ENCODE measurements around a stretch of chr21.

DNA sequence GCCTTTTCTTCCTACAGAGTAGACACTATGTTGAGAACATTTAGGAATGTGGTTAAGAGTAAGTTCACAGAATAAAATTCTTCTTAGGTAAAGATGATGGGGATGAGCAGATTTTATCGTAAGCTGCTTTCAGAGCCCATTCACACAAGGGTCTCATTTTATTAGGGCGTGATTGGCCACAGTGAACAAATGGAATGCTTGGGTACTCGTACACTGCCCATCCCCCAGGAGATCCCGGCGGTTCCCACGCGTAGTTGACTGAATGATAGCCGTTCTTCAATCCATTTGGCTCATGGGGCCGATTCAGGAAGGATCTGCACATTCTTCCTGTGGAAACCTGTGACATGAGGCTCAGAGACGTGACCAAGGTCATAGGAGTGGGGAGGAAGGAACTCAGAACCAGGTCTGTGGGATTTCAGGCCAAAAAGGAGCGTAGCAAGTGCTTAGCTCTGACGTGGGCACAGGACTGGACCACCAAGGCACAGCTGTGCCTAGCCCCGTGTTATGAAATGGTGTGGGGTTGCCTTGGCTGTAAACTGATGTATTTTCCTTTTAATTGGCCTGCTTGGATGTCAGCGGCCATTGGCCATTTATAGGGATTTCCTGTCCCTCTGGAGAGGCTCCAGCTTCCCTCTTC lies 11.7 kb downstream of the ABCG1 start:
- RRBS, 2 experiments: no CpG with 5 or more reads among the region's 14 CpGs

- RRBS, 2 experiments: 73 to 80% methylated on average over 4 to 9 of the region's 26 CpGs
Measured at GRCh38 chr21:42278946-42279669, 36.1 kb downstream of the TFF3 start.

DNA sequence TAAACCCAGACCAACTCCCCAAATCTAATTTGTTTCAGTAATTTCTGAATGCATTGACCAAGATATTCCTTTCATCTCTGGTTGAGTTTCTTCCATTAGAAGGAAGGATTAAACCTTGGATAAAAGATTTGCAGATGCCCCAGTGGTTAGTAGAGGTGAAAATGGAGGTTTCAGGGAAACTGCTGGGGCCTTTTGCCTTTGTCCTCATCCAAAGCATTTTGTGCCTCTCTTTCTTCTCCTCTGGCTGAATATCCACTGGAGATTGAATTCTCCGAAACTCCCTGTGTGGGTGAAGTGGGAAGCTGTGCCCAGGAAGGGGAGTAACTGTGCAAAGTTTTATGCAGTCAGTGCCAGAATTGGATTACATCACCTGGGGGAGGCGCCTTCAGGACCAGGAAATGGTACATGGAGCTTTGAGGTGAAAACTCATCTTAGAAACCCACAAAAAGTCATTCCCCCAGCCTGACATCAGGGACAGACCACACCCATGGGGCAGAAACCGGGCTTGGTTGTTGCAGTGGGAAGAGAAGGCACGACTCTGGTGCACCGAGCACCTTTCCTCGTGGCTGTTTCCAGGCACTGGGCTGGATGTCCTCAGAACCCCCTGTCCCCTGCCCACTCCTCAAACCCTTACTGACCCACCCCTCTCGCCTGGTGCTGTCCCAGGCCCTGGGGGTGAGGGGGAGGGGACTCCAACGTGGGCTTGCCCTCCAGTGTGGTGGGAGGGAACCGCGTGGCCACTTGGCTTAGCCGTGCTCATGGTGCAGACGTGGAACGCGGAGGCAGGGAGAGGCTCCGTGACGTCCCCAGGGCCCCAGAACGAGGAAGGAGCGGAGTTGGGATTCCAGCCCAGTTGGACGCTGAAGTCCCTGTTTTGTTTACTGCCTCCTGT lies 15.8 kb downstream of the TFF3 start:
- RRBS, 2 experiments: no CpG with 5 or more reads among the region's 19 CpGs

DNA sequence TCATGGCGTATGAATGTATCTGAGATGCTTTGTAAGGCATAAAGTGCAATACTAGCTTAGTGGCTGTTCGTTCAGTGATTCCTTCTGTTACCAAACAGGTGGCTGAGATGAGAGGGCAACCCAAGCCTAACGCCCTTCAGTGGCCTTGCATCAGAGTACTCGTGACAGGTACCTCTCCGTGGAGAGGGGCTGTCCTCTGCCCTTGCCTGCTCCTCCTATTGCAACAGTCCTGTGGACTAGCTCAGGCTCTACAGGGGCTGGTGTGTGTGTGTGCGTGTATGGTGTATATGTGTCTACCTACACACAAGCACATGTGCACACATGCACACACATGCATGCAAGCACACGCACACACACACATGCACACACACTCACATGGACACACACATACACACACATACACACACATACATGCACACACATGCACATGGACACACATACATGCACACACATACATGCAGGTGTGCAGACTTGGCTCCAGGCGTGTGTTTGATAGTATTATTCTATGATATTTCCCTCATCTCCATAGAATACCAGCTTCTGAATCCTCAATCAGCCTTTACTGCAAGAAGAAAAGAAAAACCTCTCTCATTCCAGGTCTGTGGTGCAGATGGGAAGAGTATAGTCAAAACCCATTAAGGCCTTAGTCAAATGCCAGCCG lies 15.1 kb downstream of the TFF3 start:
- RRBS, 2 experiments: no CpG with 5 or more reads among the region's 9 CpGs

GRCh38 chr21:42301138-42301678 lies 14.0 kb downstream of the TFF3 start:
- RRBS, 2 experiments: 60 to 76% methylated on average over 2 of the region's 20 CpGs

- RRBS, 2 experiments: 67 to 70% methylated on average over 3 of the region's 32 CpGs
Measured at GRCh38 chr21:42309871-42310978, 5.0 kb downstream of the TFF3 start.

DNA sequence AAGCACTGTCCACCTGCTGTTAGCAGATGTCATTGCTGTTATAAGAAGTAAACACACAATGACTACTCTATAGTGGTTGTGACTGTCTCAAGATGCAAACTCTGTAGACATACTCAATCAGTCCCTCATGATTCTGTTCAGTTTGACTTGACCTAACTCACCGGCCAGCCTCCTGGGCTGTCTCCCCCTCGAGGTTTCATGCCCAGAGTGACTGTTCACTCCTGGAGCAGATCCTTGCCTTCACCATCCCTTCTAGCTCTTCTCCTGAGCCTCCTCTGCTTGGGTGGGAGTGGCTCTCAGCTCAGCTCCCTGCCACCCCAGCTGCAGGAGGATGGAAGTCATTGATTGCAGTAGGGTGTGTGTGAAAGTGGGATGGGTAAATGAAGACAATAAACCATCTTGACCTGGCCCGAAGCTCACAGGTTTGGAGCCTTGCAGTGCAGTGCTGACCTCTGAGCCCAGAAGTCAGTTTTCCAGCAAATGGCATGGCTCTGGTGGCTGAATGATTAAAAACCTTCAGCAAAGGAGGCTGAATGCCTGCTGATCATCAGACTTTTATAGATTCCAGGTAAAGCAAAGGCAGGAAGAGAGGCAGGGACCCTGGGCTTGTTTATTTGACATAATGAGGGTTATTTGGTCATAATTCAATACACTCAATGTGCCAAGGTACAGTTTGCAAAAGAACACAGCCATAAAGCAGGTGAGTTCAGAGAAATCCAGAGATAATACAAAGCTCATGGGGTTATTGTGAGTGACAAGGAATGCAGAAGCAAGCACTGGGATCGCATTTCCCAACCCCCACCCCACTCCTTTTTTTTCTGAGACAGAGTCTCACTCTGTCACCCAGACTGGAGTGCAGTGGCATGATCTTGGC lies 17.5 kb upstream of the TFF3 start:
- RRBS, 2 experiments: no CpG with 5 or more reads among the region's 4 CpGs

DNA sequence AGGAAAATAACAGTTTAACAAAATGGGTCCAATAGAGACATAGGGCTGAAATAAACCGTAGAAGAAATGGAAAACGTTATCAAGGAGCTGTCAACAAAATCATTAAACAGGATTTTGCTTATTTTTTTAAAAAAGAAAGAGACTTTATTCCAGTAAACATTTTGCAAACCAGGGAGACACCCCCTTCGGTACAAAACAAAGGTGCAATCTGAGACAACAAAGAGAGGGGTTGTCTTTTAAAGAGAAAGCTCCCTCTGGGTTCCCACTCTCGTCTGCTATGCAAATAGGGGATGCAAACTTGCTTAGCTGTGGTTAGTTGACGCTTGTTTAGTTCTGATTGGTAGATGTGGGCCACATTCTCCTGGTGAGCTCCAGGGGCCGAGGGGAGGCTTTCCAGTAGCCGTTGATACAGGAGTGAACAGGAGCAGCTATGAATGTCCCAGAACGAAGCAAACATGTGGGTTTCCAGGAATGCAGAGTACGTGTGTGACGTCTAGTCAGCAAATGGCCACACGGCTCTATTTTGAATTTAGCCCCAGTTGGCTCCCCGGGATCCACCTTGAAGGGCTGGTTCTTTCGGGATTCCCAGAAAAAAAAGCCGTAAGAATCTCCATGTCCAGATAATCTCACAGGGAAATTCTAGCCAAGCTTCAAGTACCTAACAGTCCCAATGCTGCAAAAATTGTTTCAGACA lies 14.8 kb downstream of the TFF2 start:
- RRBS, 2 experiments: no CpG with 5 or more reads among the region's 14 CpGs

DNA sequence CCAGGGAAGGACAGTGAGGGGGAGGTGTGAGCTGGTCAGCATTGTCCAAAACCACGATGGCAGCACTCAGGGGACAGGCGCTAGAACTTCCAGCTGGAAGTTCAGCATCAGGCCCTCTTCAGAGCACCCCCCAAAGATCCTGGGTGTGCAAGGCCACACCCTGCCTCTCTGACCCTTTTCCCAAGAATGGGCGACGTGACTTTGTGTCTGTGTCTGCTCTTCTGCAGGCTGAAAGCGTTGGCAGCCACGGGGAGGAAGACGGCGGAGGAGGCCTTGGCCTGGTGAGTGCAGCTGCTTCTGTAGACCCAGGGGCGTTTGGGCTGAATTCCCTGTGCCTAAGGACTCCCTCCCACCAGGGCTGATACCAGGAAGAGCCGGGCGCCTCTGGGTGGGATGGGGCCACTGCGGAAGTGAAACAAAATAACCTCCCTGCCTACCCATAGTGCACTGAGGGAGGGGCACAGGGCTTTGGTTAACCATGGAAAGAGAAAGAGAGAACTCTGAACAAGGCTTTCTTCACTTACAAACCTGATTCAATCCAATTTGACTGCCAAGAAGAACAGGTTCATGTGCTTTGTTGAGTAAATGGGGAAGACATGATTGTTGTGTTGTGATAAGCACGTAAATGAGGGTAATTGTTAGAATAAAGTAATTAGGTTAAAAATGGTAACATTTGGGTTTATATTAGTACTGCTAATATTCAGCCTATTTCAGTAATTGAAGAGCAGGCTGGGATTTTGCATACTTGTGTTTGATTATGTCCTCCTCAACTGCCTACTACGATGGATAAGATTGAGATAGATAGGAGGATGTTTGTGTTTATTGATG lies 2.6 kb downstream of the UBASH3A start:
- RRBS, 2 experiments: no CpG with 5 or more reads among the region's 14 CpGs

DNA sequence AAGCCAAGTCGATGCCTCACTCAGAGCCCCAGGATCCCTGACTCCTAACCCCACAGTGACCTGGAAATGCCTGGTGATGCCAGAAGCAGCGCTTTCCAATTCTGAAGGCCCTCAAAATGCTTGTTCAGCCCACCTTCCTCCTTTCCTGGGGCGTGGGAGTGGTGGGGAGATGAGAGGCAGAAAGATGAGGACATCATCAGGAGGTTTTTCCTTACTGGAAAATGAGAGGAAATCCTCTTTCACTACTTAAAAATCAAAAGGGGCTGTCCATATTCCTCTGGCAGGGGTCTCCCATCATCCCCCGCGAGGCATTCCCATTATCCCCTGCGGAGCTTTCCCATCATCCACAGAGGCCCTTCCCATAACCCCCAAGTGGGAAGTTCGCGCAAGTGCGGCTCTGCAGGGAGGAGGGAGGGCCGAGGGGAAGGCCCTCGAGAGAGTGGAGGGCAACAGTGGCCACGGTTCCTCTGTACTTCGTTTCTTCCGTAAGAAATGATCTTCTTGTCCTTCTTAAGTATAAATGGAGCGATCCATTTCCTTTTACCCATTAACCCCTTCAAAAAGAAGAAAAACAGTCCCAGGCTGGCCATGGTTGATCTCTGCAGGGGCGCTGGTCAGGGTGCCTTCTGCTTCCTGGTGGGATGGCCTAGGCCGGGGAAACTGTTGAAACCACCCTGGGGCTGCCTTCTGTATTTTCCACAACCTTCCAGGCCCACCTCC lies 3.4 kb upstream of the RSPH1 start:
- RRBS, 2 experiments: no CpG with 5 or more reads among the region's 17 CpGs

GRCh38 chr21:42539108-42539852 lies 25.6 kb downstream of the SLC37A1 start:
- RRBS, 2 experiments: no CpG with 5 or more reads among the region's 21 CpGs

DNA sequence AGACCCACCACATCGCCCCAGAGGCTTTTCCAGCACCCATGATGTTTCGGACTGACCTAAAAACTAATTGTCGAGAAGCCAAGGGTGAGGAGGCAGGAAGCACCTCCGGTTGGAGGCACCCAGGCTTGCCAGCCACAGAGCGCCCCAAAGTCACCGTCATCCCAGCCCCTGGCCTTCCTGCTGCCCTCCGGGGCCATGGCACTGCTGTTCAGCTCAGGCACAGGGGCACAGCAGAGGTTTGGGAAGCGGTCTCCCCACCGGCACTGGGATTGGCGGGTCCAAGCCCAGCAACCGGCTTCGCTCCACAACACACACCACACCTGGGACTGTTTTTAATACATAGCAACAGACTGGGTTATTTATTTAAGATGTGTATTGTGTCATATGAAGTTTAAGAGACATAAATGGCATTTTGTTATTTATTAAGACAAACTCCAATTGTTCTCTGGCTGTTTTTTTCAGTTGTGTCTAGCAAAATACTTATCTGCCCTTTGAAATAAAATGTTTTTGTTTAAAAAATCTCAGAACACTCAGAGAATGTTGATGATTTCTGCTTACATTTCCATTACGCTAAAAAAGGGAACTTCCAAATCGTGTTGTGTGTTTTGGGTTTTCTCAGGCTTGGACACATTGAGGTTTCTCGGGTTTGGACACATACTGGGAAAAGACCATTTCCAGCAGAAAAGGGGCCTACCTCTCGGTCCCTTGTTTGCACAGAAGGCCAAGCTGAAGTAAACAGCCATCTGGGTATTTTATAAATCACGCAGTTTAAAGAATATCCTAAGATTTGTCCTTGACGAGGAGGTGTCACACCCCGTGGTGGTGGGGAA lies 67.5 kb downstream of the SLC37A1 start:
- RRBS, 2 experiments: 77 to 88% methylated on average over 6 of the region's 19 CpGs

DNA sequence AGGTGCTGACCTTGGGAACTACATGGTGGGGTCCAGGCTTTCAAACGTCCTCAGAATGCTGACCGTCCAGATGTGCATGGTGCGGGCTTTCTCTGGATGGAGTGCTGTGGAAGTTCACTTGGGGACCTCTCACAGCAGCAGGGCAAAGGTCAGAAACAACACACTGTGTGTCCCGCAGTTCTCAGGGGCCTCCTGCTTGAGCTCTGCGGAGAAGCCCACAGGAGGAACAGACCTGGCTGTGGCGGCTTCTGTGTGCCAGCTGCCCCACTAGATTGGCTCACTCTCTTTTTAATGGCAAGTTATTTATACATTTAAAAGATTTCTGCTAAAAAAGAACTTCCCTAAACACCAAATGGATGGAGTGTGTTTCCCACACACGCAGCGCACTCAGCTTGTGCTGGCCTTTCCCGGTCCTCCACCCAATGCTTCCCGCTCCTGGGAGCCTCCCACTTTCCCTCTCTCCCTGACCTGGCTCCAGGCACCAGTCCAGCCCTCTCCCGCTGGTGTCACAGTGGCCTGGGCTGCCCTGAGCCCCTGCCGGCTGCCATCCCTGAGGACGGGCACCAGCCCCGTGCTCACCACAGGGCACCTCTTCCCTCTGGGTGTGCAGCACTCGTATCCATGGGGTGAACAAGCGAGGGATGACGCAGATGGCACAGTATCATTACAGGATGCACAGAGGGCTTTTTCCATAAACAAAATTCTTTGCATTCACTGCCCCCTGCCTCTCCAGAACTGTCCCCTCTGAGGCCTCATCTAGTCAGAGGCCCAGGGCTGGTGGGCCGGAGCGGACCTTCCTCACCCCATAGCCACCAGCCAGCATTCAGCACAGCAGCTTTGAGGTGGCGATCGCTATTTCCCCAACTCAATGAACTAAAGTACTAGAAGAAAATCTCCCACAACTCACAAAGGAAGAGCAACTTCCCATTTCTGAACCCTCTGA lies 68.4 kb downstream of the SLC37A1 start:
- RRBS, 2 experiments: no CpG with 5 or more reads among the region's 21 CpGs

DNA sequence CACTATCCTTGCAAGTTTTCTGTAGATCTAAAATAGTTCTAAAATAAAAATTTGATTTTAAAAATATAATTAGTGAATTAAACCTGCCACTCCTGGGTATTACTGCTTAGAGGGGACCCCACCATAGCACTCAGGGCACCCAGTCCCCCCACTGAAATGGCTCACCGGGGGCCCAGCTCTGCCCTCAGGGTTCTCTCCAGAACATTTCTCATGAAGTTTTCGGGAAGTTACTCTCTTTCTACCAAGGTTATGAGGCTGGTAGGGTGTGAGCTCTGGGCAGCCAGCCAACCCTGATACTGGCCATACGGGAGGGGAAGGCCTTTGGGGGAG lies 13.0 kb upstream of the PDE9A start:
- RRBS, 2 experiments: no CpG with 5 or more reads among the region's 3 CpGs

DNA sequence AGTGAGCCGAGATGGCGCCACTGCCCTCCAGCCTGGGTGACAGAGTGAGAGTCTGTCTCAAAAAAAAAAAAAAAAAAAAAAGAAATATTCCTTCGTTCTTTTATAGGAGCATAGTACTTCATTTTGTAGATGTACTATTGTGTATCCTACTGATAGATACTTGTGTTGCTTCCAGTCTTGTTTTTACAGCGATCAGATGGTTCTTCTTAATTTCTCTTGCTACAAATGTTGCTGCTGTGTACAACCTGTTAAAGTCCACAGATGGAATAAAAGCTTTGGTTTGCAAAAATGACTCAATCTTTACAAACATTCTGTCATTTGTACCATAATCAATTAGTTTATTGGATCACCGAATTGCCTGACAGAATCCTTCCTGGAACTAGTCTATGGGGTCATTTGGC lies 66.2 kb downstream of the PDE9A start:
- RRBS, 2 experiments: no CpG with 5 or more reads among the region's 5 CpGs

GRCh38 chr21:42724134-42724894 lies 70.9 kb downstream of the PDE9A start:
- RRBS, 2 experiments: no CpG with 5 or more reads among the region's 14 CpGs

DNA sequence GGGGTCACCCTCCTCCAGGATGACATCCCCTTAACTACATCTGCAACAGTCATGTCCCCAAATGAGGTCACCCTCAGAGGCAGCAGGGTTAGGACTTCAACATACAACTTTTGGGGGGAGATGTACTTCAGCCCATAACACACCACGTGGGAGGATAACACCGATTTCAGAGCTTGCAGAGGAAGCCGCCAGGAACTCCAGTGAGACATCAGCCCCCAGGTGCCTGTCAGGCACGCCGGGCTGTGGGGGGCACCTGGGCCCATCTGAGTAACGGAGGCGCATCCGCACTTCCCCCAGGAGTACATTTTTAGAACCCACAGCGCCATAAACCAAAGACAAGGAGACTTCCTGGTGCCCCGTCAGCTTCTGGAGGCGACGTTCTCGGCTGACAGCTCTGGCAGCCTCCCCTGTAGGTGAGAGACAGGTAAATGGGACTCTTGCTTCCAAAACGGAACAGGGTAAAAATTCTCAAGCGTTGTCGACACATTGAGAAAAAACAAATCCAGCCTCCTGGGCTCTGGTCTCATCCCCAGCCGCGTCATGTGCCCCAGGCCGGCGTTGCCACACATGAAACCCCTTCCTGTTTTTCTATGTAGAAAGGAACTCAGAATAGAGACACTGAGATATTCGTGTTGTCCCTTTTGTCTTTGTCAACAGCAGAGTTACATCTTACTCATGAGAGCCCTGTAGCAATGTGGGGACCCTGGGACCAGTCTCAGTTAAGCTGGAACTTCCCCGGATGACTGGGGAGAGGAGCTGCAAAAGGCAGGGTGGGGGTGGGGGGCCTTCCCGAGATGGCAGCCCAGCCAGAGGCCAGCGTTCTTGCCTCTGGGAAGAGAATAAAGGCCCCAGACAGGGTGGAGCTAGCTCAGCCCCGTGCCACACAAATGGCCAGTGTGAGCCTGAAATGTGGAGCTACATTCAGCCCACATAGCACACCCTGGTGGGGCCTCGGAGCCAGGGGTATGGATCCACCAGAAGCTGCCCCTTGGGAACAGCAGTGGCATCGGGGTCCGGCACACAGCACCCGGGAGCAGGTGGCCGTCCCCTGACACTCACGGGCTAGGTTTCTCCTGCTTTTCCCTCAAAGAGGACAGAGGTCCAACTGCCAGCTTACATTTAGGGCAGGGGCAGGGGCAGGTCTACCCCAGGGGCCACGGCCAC lies 93.5 kb downstream of the PDE9A start:
- RRBS, 2 experiments: no CpG with 5 or more reads among the region's 32 CpGs

DNA sequence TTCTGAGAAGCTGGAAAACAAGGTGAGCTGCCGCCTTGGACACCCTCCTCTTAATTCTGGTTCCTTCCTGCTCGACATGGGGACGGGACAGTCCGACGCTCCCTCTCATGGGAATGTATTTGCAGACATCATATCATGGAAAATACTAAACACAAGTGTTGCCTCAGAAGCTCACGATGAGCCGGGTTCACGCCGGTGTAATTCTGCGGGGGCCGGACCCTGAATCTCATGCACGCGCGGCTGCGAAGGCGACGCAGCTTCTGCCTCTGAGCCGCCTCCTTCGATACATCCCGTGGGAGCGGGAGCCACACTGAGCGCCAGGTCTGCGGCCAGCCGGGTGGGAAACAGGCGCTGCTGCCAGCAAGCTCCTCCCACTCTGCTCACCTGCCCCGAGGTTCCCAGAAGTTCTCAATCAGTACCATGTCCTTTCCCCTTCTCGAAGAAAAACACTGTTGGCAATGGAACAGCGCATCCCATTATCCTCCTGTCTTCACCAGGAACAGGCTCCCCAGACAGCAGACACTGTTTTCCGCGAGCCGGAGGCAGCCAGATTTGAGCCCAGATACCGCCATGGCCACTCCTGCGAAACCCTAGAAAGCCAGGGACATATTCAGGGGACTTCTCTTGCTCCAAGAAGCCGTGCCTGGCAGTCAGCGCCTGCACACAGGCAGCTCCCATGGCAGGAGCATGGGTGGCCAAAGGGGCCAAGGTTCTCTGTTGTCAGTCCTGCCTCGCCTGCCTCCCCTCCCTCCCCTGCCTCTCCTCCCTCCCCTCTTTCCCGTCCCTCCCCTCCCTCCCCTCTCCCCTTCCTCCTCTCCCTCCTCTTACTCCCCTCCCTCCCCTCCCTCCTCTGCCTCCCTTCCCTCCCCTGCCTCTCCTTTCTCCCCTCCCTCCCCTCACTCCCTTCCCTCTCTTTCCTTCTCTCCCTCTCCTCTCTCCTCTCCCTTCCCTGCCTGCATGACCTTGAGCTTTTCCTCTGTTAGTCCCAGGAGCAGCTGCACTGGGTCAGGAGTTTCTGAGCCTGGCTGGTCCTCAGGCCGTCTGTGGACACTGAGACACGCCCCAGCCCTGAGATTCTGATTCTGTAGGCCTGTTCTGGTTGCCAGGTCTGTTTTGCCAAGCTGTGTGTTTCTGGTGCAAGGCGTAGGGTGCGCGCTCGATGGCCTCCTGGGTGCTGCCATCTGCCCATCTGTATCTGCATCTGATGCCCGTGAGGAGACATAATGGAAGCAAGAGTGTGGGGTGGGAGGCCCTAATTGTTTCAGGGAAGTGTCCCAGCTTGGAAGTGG lies 97.7 kb downstream of the WDR4 start:
- RRBS, 2 experiments: 9% methylated on average over 8 of the region's 44 CpGs; no CpG with 5 or more reads in 1 of the 2 experiments

DNA sequence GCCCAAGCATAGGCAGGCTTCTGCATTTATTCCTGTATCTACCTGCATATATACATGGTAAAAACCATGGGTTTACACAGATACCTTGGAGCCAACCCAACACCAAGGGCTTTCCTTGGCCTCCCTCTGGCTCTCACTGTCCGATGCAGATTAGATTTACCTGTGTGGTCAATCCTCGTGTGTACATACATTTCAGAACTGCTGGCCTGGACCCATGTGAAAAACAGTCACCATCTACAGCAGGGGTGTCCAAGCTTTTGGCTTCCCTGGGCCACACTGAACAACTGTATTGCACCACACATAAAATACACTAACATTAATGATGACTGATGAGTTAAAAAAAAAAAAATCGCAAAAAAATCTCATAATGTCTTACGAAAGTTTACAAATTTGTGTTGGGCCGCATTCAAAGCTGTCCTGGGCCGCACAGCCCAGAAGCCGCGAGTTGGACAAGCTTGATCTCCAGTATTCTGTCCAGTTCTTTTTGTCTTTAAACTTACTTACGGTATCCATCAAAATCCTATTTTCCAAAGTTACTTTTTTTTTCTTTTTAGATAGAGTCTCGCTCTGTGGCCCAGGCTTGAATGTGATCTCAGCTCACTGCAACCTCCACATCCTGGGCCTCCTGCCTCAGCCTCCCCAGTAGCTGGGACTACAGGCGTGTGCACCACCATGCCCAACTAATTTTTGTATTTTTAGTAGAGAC lies 43.5 kb downstream of the WDR4 start:
- RRBS, 2 experiments: no CpG with 5 or more reads among the region's 11 CpGs

- RRBS, 2 experiments: 91 to 98% methylated on average over 1 of the region's 11 CpGs
Measured at GRCh38 chr21:42844671-42845255, 34.6 kb downstream of the WDR4 start.

Data from Panc1 (cell line).